ENCODE measurements around a stretch of chr10.

DNA sequence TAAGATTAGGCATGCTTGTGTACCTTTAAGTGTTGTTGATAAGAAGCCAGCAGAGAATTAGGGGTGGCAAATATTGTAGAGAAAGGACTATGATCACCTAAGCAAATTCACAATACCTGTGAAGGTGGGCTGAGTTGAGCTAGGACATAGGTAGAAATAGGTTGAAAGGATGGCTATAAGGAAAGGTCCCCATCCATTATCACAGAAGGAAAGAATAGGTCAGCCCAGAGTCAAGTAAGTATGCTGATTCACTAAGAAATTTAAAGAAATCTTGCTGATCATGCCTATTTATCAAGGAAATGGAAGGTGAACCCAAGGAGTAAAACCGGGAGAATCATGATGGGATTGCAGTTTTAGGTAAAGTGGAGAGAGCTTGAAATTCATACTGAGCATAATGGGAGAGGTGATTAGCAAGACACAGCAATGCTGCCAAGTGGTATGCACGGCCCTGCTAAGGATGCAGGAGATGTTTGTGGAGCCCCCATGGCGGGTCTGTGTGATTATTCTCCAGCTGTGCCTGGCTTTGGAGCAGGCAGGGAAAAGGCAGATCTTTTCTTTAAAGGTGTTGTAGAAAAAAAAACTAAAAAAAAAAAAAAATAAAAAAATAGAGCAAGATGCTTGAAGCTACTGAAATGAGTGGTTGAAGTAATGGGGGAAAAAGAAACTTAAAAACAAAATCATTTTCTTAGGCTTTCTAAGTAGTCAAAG, 399.4 kb downstream of the PLXDC2 start:
- RRBS, result no CpG with 5 or more reads among the region's 3 CpGs

- RRBS, result no CpG with 5 or more reads among the region's 11 CpGs
These were observed 112.8 kb downstream of the NEBL start for GRCh38 chr10:20784189-20784843.

DNA sequence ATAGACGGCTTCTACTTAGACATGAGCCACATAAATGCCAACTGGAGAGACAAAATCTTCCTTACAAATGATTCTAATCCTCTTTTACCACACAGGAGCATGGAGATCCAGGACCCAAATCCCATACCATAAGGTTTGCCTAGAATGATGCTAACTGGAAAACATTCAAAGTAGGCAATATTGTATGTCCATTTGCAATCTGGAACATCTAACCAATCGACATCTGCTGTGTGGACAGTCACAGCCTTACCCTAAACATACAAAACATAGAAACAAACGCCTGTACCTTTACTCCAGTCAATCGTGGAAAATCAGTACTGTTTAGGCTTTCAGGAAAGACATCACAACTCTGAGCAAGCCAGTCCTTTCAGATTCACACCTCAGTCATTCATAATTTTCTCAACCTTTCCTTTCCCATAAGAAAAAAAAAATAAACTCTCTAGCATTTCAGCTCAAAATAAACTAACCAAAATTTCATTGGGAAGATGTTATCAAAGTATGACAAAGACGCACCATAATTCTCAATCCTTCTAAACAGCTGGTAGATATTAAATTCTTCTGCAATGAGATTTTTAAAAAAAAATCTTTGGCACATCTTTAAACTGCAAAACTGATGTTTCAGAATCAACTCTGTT, 33.7 kb upstream of the NEBL start:
- RRBS, result no CpG with 5 or more reads among the region's 5 CpGs

GRCh38 chr10:21159194-21159702, 262.1 kb upstream of the NEBL start:
- RRBS, result no CpG with 5 or more reads among the region's 7 CpGs

DNA sequence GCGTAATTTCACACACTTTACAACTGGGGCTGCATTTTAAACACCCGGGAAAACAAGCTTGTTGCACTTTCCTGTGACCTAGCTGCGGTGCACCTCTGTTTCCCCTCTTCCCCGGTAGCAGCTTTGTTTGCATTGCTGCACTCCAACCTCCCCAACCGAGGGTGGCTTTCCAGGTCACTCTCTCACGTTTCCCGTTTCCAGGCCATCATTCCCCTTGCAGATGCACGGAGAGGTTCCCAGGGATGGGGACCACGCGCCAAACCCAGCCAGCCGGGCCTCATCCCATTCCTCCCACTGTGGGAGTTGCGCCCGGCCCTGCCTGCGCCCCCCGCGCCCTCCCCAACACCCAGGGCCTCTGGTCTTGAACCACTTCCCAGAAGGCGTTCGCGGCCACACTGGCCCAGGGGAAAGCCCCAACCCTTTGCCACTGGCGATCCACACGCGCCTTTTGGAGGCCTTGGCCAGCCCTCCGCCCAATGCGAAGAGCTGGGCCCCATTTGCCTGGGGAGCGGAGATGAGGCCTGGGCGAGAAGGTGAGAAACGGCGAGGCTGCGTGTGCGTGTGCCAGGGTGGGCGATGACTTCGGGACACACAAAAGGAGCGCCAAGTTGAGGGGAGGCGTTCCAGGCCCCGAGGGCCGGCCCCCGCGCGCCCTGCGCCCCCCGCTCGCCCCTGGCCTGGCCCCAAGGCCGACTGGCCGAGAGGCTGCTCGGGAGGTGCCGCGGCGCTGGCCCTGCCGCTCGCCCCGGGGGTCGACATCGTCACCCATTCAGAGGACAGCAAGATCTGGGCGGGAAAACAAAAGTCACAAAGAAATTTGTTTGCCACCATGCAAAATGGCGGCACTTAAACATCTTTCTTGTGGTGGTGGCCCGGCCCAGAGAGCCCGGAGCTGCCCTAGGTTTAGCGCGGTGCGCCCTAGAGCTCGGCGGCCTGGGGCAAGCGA, 15.9 kb downstream of the SKIDA1 start:
- RRBS, result 25% methylated on average over 14 of the region's 63 CpGs

GRCh38 chr10:21724946-21725380, 190.9 kb downstream of the MLLT10 start:
- RRBS, result no CpG with 5 or more reads among the region's 1 CpG

GRCh38 chr10:22230860-22231169, 13.0 kb upstream of the EBLN1 start:
- RRBS, result no CpG with 5 or more reads among the region's 3 CpGs

DNA sequence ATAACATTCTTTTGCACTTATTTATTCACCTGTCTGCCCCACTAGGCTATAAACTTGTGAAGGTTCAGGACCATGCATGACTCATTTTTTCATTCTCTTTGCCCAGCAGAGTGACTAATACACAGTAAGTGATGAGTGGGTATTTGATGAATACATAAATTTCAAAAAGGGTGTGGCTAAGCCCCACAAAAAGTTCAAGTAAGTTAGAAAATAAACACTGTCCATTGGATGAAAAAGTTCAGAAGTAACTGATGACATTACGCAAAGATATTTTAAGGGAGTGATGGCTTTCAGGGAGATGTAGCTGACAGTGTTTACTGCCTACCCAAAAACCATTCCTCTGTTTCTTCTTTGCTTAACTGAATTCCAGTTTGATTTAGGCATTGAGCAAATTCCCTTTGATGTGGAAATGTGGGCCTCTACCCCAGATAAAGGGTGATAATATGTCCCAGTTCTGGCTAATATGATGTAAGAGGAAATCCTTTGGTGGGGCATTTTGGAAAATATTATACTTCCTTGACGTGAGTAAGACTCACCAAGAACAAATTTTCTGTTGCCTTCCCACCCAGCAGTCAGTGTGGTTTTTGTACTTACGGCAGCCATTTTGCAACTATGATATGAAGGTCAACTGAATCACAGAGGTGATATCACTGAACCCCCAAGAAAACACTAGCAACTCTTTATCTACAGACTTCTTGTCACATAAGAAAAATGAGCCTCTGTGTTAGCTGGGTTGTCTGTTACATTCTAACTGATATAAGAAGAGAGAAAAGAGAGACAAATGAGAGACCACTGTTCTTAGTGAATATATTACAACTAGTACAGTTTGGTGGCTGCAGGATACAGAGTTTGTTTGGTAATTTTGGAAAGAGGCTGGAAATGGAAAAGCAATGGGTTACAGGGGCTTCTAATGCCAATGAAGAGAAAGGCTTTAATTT, 29.1 kb upstream of the EBLN1 start:
- RRBS, result no CpG with 5 or more reads among the region's 3 CpGs

DNA sequence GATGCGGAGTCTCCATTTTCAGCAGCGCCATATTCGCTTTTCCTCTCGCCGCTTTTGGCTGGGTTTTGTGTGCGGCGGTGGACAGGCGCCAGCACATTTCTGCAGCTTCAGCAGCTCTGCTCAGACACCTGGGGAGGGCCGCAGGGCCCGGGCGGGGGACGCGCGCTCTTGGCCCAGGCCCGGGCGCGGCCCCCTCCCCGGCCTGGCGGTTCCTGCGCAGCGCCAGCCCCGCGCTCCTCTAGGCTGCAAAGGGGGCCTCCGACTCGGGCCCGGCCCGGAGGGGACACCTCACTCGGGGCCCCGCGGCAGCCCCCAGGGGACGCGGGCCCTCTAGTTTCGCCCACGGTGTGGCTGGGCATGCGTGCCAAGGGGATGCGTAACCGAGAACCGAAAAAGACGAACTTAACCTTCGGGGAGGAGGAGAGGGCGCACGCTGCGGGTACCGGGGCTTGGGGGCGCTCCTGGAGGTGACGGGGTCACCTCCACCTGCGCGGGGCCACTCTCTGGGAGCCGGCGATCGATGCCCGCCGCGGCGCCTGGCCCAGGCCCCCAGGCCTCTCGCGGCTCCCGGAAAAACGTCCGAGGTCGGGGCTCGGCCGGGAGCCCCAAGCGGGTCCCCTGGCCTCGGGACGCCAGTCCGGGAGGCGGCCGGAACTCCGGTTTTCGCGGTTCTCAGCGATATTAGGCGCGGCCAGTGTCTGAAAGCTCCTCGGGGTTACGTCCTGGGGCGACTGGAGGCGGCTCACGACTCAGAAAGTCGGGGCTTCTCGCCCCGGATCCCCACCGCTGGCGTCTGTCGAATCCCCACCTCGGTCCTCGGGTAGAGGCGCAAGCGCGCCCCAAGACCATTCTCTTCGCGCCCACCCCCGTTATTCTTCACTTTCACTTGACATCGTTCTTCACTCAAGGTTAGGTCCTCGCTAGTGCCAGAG, 34.7 kb upstream of the EBLN1 start:
- RRBS, result 2% methylated on average over 39 of the region's 96 CpGs

- RRBS, result 28% methylated on average over 11 of the region's 35 CpGs
These were observed 35.7 kb upstream of the EBLN1 start for GRCh38 chr10:22253462-22254011.

DNA sequence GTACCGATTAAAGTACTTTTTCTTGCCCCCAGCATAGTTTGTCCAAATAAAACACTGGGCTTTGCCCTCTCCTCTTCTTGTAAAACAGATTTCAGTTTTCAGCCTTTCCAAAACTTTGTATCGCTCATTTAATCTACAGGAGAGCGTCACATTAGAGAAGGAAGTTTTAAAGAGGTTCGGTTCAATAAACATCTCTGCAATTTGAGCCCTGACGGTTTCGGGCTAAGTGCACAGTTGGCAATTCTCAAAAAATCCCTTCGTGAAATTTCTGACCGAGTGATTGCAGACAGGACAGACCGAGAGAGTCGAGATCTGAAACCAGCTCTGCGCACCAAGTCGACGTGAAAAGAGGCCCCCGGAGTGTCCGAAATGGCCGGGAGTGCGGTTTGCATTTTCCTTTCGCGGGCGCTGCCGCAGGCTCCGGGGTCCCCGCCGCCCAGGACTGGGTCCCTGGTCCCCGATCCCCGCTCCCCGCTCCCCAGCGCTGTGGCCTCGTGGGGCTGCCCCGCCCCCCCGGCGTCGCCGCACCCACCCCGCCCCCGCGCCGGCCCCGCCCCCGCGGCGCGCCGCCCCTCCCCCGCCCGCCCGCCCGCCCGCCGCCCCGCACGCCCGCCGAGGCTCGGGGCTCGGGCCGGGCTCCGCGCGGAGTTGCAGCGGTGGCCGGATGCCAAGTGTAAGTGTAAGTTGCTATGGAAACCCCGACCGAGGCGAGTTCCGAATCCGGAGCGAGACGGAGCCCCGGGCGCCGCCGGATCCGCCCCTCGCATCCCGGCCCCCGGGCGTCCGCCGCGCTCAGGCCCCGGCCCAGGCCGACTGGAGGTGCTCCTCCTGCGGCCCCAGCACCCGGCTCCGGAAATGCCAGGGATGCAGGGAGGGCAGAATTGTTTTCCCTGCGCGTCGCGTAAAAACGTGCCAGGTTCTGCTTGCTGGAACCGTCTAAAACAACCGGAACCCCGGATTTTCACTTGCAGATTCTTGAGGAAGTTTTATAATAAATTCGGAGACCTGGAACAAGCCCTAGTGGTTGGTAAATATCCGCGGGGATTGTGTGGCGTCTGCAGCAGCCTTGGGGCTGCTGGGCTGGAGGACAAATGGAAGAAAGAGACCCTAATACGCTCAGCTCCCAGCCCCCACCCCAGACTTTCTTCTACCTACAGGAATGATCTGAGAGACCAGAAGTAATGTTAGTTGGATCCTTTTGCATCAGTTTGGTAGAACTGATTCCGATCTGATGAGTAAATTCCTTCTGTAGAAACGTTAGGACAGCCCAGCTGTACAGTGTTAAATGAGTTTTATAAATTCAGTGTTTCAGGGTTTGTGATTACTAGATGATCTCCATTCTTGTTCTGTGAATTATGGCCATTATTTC, 4.6 kb downstream of the BMI1 start:
- RRBS, result 2% methylated on average over 34 of the region's 101 CpGs

DNA sequence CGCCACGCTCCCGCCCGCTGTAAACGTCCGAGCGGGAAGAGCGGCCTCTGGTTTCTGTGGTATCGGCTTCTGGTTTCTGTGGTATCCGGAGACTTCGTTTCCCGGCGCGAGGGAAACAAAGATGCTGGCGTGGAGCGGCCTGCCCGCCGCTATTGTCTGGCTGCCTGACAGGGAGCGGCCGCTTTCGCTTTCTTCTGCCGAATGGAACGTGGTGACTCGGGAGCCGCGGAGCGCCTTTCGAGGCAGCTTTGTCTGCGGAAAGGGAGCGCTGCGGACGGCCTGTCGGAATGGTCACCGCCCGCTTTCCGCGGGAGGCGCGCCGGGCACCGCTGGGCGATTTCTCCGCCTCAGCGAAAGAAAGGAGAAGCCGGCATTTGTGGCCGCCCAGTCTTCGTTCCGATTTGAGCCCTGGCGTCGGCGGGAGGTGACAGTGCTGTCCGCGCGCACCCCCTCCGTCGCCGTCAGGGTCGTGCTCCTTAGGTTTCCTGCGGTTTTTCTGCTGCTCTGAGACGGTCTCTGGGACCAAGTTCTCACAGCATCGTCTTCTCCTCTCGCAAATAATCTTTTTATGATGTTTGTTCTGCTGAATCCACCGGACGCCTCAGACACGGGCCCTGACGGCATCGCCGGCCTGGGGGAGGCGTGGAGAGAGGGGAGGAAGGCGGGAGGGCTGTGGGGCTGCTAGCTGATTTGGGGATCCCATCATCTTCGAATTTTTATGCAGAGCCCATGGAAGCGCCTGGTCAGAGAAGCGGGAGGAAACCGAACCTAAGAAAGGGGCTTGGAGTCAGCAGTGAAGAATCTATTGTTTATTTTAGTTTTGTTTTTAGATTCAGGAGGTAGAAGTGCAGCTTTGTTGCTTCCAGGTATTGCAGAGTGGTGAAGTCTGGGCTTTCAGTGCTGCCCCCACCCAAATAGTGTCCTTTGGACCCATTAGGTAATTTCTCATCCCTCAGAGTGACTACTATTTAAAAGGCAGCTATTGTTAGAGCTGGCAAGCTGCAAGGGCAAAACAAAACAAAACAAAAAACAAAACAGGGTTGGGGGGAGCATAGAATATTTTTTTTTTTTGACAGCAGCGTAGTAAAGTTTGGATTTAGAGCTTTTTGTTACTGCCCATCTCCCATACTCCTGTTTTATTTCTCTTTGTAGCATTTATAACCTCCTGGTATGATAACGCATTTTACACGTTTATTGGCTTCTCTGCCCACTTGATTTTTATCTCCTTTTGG, 92.3 kb downstream of the SPAG6 start:
- RRBS, result no CpG with 5 or more reads among the region's 77 CpGs

DNA sequence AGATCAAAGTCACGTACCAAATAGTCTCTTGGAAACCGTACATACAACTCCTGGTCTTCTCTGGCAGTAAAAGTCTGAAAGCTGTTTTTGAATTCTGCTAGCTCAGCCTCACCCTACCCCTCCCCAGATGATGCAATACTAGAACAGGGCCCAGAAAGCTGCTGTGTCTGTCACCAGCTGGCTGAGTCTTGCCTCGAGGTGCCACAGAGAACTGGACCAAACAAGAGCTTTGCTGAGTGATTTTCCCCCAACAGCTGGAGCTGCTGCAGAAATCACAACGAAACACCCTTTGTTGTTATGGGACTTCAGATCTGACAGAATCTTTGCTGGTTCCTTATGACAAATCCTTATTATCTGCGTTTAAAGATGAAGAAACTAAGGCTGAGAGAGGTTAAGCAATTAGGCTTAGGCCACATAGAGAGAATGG, 134.1 kb downstream of the SPAG6 start:
- RRBS, result no CpG with 5 or more reads among the region's 5 CpGs

DNA sequence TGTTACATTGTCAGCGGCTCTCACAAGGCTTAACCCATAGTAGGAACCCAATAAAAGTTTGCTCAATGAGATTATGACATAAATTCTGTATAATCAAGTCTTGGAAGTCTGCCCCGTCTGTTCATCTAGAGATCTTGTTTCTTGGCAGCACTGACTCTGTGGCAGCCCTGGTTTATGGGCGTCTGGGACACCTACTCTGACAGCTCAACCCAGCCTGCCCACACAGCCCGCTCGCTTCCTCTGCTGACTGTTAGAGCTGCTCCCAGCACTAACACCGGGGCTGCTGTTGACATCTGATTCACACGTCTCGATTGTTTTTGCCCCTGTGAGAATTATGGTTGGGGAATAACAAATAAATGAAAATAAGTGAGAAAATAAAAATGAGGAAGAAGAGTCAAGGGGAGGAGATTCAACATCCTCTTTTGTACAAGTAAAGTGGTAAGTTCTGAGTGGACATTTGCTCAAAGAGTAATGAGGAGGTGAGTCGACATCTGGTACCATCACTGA, 160.8 kb downstream of the SPAG6 start:
- RRBS, result no CpG with 5 or more reads among the region's 9 CpGs

GRCh38 chr10:22569484-22570285, 144.7 kb downstream of the PIP4K2A start:
- RRBS, result no CpG with 5 or more reads among the region's 5 CpGs

- RRBS, result no CpG with 5 or more reads among the region's 3 CpGs
These were observed 6.3 kb upstream of the PIP4K2A start for GRCh38 chr10:22720695-22721128.

- RRBS, result no CpG with 5 or more reads among the region's 2 CpGs
These were observed 69.2 kb downstream of the ARMC3 start for GRCh38 chr10:22996875-22997566.

GRCh38 chr10:23198746-23199351, 6.7 kb downstream of the PTF1A start:
- RRBS, result 3% methylated on average over 9 of the region's 42 CpGs

DNA sequence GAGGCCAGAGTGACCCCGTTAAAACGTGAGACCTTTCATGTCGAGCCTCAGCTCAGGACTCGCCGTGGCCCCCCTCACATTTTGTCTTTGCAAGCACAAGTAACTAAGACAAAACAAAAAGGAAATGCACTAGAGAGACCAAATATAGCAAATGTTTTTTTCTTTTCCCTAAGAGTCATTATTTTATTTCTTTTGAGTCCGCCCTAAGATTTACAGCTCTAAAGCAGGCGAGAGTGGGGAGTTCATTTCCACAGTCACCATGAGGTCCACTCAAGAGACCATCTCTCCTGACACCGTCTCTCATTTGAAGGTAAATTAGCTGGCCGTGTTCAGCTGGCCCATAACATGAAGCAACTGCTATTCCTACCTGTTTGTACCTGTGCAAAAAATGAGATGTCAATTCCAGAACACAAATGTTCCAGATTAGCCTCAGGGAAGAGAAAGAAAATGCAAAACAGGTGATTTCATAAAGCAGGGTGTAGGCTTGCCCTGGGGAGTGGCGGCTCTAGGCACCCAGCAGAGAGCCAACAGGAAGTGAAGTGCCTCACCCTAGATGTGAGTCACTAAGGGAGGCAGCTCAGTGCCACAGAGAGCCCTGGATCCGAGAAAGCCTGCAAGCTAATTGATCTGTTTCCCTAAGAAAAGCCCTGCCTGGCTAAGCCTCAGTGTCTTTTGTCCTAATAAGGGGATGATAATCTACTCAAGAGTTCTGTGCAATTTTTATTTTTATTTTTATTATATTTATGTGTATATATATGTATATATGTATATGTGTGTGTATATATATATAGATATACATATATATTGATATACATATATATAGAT, 240.1 kb downstream of the ARHGAP21 start:
- RRBS, result no CpG with 5 or more reads among the region's 11 CpGs

DNA sequence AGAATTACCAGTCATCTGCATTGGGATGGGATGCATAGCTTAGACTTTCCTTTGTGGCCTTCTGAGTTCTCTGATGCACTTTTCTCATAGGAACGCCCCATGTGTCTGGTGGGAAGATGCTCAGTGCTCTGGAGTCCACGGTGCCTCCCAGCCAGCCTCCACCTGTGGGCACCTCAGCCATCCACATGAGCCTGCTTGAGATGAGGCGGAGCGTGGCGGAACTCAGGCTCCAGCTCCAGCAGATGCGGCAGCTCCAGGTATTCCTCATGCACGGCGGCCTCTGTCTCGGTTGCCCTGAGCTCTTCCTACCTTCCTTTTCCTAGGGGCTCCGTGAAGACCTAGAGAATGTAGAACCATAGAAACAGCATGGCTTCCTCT, 222.4 kb downstream of the ARHGAP21 start:
- RRBS, result no CpG with 5 or more reads among the region's 10 CpGs